Bronchus (tissue), 1 donor: ENCODE measurements around a stretch of chr5.

DNA sequence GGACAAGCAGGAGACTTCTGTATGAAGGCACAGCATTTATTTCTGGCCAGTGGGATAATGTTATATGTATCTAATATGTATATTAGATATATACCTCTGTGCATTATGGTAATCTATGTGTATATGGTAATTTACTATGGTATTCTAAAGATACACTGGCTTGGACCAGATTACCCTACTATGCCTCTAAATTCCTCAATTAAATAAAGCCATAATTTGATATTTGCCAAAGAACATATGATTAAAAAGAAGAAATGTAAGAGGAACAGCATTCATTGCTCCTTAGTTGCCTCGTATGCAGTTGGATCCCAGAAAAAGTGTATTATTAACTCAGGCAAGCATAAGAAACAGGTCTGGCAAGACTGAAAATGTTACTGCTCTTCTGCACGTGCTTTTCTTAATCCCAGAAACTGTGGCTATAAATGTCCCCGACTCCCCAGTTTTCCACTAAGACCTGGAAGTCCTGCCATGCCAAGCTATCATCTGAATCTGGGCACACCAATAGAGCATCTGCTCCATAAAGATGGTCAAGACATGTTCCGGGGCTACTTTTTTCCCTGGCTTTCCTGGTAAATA, 182.6 kb downstream of the CCDC192 start:
- PRO-cap, result no peak

GRCh38 chr5:128018647-128019364, 64.8 kb upstream of the SLC12A2 start:
- PRO-cap, result no peak

DNA sequence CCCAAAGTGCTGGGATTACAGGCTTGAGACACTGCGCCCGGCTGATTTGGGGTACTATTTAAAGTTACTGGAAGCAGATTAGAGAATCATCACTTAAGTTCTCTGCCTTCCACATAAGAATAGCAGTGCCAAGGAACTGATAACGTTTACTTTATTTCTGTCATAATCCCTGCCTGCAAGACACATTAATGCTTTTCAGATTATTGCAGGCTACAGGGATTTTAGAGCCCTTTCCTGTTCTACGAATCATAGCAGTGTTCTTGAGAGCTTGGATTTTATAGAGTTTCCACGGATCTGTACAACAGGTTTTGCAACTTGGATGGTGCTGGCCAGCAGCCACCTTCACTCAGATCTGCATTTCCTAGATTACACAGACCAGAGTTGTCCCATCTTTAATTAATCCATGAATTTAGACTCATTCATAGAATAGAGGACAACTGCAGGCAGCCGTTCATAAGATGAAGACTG, 38.0 kb downstream of the SLC12A2 start:
- PRO-cap, result no peak

- PRO-cap, result no peak
Measured at GRCh38 chr5:128133951-128134482, 50.5 kb downstream of the SLC12A2 start.

DNA sequence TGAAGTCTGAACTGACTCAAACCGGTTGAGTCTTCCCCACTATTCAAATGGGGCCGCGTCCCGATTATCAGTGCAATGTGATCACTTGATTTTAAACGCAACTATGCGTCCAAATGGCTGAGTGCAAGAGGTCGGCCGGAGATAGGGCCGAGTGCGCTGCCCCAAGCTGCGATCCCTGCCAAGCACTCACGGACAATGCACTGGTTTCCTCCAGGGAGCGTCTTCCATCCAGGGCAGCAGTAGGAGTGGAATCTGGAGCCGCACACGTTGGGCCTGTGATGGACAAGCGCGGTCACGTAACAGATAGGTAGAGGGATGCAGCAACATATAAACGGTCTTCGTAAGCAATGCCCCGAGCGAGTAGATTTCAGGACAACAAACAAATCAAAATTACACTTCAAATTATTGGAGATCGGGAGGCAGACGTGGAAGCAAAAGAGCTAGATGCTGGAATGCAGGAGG, 1.8 kb downstream of the FBN2 start:
- PRO-cap, result no peak

GRCh38 chr5:128736271-128736849, 198.3 kb upstream of the FBN2 start:
- PRO-cap, result no peak

GRCh38 chr5:129093939-129094383, 588 bp upstream of the ISOC1 start:
- PRO-cap, result unidirectional peak, plus-strand start at chr5:129094308

DNA sequence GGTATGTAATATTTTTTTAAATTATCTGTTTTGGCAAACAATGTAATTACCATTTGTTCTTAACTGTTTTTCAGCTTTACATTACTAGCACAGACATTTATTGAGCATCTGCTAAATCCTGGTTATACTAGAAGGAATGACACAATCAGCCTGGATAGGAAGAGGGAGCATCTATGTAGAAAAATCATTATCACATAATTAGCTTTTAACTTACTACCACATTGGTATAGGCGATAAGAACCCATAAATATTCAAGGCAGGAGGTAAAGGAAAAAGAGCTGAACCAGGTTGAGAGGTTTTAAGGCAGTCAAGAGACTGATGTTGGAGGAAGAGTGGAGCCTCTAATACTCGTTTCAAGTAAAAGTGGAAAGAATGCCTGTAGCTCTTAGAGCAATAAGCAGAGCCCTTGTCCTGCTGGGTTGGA, 47.6 kb downstream of the CHSY3 start:
- PRO-cap, result no peak

- PRO-cap, result no peak
Measured at GRCh38 chr5:130135452-130135758, 231.1 kb downstream of the CHSY3 start.

DNA sequence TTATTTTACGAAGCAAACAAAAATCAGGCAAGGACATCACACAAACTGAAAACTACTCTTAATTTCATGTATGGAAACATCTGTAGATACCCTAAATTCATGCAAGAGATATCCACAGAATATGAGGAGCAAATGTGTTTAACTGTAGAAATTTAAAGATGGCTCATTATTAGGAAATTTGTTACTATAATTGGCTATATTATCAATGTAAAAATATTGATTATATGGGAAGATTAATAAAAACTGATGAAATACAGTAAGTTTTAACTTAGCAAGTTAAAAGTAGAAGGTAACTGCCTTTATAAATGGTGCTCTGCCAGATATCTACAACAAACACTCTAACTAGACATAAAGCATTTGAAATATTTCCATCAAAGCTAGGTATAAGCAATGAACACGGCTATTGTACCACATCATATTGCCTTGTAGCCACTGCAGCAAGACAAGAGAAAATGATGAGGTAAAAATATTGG, 315.5 kb downstream of the CHSY3 start:
- PRO-cap, result no peak

GRCh38 chr5:130818048-130818466, 347.0 kb downstream of the HINT1 start:
- PRO-cap, result unidirectional peak, plus-strand start at chr5:130818339

- PRO-cap, result no peak
Measured at GRCh38 chr5:131263196-131263418, 746 bp upstream of the CDC42SE2 start.

- PRO-cap, result no peak
Measured at GRCh38 chr5:131279150-131279645, 15.3 kb downstream of the CDC42SE2 start.

DNA sequence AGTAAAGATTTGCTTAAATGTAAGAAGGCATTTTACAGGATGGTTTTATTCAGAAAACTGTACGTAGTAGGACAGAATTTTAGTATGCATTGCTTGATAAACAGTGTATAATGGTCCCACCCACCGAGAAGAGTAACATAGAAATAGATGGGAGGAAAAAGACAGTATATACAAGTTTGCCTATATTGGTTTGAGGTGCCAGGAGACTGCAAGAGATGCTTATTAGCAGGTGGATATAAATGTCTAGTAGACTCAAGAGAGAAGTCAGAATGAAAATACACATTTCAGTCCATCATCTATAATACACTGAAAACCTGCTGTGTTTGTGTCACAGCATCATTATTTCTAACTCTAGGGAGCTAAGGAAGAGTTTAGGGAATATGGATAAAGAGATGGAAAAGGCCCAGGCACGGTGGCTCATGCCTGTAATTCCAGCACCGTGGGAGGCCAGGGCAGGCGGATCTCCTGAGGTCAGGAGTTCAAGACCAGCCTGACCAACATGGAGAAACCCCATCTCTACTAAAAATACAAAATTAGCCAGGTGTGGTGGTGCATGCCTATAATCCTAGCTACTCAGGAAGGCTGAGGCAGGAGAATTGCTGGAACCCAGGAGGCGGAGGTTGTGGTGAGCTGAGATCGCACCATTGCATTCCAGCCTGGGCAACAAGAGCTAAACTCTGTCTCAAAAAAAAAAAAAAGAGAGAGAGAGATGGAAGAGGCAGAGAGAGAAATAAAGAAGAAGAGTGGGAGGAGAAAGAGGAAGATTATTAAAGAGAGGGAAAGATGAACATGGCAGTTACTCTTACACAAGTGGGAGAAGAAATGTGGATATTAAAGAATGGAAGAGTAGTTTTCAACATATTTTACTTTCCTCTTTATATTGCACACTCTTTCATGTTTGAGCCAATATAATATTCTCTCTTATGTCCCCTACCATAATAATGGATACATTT, 79.5 kb downstream of the CDC42SE2 start:
- PRO-cap, result no peak

GRCh38 chr5:131364522-131365003, 100.7 kb downstream of the CDC42SE2 start:
- PRO-cap, result no peak

- PRO-cap, result no peak
Measured at GRCh38 chr5:131386619-131387076, 122.8 kb downstream of the CDC42SE2 start.

DNA sequence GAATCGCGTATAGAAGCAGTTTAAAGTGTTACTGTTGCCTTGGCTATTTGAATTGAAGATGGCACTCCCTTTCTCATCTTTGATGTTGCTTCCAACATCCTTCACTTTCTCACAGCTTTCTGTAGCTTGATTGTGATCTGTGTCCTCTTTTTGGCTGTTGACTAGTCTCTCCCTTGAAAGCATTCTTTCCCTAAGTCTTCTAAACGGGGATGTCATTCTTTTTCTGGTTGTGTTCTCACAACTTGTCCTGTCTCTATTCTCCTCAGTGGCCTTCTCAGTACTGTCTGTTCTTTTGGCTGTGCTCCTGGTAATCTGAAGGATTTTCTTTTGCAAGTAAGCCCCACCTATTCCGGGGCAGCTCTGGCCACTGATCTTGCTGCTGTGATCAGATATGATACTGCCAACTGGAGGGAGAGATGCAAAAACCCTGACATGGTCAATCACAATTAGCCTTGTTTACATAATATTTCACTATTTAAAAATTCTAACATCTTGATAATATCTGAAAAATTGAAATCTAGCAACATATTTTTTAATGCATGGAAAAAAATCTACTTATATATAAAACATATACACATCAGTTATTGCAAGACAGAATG, 172.2 kb downstream of the CDC42SE2 start:
- PRO-cap, result no peak

DNA sequence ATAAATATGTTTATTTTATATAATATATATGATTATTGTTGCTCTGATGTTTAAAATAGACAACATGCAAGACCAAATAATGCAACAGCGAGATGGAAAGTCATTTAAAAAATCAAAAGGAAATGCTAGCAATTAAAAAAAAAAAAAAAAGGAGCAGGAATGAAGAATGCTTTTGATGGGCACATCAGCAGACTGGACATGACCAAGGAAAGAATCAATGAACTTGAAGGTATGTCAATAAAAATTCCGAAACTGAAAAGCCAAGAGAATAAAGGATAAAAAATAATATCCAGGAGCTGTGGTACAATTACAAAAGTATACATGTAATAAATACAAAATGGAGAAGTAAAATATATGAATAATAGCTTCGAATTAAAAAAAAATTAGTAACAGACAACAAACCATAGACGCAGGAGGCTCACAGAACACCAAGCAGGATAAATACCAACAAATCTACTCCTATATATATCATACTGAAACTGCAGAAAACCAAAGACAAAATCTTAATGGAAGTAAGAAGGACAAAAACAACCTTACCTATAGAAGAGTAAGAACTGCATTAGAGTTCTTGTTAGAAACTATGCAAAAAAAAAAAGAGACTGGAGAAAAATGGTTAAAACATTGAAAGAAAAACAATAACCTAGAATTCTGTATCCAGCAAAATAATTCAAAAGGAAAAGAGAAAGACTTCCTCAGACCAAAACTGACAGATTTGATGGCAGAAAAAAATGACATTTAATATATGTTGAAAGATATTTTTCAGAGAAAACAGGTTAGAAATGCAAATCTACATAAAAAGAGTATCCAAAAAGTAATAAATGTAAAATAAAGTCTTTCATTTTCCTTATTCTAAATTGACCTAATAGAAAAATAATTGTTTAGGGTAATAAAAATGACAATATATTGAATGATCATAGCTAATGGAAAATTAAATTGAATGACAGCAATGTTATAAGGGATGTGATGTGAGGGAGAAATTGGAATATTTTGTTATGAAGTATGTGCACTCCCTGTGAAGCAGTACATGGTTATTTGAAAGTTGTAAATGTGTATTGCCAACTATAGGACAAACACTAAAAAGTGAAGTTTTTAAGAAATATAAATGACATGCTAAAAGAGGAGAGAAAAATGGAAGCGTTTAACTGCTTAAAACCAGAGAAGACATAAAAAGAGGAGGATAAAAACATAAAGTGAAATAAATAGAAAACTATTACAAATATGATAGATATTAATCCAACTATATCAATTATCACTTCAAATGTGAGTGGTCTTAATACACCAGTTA, 54.0 kb upstream of the RAPGEF6 start:
- PRO-cap, result no peak

DNA sequence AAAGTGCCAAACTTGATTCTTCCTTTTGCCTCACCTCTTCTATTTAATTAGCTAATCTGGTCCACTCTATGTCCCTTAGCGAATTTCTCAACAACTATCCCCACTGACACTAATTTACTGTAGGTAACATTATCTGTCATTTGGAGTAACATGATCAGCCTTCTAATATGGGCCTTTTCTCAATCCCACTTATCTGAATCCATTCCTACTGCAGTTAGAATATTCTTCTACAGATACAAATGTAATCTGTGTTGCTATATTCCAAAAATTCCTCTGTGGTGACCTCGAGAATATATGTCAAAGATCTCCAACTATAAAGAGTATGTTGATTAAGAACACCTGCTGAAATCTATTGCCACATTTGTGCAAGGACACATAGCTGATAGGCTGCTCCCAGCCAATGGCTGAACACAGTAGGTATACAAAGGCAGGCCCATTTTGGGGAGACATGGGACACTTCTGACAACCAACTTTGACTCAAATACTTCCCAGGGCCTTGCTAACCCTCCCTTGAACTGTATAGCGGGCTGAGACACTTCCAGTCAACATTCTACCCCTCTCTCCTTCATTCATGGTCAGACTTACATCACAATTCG, 78.8 kb upstream of the RAPGEF6 start:
- PRO-cap, result no peak

DNA sequence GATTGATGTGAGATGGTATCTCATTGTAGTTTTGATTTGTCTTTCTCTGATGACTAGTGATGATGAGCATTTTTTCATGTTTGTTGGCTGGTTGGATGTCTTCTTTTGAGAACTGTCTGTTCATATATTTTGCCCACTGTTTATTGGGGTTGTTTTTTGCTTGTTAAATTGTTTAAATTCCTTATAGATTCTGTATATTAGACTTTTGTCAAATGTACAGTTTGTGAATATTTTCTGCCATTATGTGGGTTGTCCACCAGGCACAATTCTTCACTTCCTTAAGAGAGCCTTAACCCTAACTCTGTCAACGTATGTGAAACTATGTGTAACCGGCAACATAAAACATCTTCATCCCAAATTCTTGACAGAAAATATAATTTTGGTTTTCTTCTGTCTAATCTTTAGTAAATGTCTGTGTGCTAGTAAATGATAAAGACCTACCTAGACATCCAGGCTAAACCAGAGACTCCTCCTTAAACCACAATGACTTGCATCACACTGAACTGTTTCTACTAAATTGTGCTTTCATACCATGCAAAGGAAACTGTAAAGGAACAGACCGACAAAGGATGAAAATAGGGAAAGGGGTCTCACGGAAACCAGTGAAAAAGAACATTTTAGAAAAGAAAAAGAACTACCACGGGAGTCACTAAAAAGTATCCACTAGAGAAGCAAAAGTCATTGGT, 49.7 kb downstream of the FNIP1 start:
- PRO-cap, result no peak